BE2C (cell line): ENCODE data around the gene CPNE9.

- RRBS = no CpG with 5 or more reads among the region's 27 CpGs
Observed at GRCh38 chr3:8678706-8679260, 34.2 kb upstream of the SSUH2 start.

DNA sequence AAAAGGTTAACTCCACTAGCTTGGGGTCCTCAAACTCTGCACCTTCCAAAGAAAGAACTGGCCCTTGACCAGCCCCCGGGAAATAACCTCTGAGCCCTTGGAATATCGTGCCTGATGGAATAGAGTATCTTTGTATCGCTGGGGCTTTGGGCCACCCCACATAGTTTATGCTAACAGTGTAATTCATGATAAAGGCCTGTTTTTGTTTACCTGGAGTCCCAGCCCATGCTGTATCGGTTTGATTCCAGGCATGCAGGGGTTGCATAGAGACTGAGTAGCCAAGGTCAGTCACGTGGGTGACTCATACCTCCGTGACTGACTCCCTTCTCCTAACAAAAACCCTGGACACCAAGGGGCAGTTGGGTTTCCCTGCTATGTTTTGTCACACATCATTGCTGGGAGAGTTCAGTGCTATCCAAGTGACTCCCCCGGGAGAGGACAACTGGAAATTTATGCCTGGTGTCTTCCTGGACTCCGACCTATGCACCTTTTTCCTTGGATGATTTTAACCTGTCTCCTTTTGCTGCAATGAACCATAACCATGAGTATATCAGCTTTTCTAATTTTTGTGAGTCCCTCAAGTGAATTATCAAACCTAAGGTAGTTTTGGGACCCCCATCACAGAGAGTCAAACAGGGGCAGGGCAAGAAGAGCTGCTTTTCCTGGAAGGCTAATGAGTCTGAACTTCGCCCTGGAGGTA, 57.2 kb downstream of the SRGAP3 start:
- RRBS = no CpG with 5 or more reads among the region's 9 CpGs

DNA sequence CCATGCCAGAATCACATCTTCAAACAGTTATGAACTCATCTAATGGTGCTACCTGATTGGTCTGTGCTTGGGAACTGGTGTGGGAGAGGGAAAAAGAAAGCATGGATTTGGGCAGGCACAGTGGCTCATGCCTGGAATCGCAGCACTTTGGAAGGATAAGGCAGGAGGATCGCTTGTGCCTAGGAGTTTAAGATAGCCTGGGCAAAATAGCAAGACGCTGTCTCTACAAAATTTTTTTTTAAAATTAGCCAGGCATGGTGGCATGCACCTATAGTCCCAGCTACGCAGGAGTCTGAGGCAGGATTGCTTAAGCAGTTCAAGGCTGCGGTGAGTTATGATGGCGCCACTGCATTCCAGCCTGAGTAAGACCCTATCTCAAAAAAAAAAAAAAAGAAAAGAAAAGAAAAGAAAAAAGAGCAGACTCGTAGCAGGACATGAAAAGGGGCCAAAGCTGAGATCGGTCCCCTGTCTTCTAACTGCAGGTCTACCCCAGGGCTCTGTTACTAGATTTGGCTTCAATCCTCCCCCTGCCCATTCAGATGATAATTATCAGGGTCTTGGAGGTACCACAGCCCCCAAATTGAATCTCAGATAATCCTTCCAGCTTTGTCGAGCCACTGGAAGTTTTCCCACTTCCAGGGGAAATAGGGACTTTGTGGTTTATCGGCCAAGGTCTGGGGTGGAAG, 18.8 kb downstream of the SRGAP3 start:
- RRBS = no CpG with 5 or more reads among the region's 10 CpGs

- RRBS = no CpG with 5 or more reads among the region's 10 CpGs
Observed at GRCh38 chr3:9250961-9251839, 1.8 kb upstream of the SRGAP3 start.

DNA sequence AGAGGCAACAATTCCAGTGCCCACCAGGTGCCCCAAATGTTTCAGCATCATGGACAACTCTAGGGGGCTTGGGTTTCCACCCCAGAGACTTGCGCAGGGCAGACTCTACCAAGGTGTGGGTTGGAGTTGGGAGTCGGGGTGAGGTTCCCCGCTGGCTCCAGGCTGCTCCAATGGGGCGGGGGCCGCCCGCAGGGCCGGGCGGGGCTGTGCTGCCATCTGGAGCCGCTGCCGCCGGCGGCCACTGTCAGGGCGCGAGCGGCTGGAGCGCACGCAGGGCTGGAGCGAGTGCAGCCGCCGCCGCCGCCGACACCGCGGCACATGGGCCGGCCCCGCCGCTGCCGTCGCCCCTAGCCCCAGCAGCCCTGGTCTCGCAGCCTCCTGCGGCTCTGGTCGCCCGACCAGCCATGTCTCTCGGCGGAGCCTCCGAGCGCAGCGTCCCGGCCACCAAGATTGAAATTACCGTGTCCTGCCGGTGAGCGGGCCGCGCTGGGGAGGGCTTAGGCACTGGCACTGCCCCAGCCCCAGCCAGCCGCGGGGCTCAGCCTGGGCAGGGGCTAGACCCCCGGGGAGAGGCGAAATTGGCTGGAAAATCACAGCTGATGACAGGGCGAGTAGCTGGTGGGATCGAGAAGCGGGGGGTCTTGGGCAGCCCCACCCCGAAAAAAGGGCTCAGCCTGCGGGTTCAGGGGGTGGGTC, at the start of gene CPNE9:
TSS of gene CPNE9 (plus strand) at position 241 of the 696 bp plus-strand sequence.
- RRBS = 1% methylated on average over 31 of the region's 54 CpGs

GRCh38 chr3:9715693-9716142, 12.1 kb downstream of the CPNE9 start:
- RRBS = no CpG with 5 or more reads among the region's 5 CpGs

- RRBS = 1% methylated on average over 26 of the region's 60 CpGs
Observed at GRCh38 chr3:9731952-9733197, 840 bp downstream of the BRPF1 start.

GRCh38 chr3:9770274-9771224, 802 bp upstream of the CAMK1 start:
- RRBS = 4% methylated on average over 2 of the region's 20 CpGs

- RRBS = no CpG with 5 or more reads among the region's 5 CpGs
Observed at GRCh38 chr3:9782084-9782780, 10.0 kb downstream of the TADA3 start.

DNA sequence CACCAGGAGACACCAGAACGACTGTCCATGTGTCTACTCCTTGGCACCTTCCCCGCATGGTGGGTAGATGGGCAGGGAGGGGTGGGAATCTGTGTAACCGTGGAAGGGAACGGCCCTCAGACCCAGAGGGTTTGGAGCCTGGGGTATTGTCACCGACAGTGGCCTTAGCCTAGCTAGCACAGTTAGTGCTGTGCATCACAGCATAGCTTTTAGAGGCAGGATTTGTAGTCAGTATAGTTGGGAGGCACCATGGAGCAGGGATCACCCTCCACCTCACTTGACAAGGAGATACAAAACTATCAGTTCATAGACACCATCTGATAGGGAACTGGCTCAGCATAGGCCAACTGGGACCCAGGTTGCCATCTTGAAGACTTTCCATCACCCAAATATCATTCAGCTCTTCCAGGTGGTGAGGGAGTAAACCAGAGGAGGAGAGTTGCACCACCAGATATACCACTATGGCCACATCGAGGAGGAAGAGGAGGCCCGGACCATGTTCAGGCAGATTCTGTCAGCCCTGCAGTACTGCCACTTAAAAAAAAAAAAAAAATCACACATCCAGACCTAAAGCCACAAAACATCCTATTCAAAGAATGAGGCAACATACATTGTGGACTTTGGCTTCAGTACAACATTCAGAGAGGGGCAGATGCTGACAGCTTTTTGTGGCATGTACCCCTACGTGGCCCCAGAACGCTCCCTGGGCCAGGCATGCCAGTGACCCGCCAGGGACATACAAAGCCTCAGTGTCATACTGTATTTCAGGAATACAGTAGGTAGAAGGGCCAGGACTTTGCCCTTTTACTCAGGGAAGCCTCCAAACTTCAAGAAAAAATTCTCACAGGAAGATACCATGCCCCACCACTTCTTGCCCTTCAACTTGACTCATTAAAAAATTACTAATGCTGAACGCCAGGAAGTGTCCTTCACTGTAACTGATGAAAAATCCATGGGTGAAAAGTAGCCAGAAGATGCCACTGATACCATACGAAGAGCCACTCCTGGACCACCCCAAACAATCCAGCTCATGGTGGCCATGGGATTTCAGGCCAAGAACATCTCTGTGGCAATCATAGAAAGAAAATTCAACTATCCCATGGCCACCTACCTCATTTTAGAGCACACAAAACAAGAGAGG, 18.4 kb upstream of the EMC3 start:
- RRBS = no CpG with 5 or more reads among the region's 12 CpGs

- RRBS = no CpG with 5 or more reads among the region's 3 CpGs
Observed at GRCh38 chr3:10093766-10094229, 14.3 kb downstream of the FANCD2OS start.

DNA sequence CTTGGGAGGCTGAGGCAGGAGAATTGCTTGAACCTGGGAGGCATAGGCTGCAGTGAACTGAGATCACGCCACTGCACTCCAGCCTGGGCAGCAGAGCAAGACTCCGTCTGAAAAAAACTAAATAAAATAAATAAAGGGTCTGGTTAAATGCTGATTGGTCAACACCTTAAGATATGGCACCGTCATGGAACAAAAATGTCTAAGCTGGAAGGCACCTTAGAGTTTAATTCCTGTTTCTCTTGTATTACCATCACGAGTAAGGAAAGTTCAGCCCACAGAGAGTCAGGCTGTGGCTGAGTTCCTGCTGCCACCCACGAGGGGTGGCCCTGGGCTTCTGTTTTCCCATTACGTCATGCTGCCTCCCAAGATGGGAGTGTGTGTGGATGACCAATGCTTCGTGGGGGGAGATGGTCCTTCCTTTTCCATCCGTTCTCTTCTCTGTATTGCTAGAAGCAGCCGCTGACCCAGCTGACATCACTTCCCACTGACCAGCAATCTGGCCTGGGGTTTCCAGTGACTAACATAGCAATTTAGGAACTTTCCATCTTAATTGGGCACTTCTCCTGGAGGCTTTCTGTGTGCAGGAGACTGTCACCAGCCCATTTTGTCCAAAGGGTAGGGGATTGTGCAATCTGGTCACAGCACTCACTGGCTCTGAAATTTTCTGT, 9.1 kb downstream of the IRAK2 start:
- RRBS = no CpG with 5 or more reads among the region's 9 CpGs

GRCh38 chr3:10463965-10464489, 41.4 kb downstream of the ATP2B2 start:
- RRBS = no CpG with 5 or more reads among the region's 15 CpGs

- RRBS = no CpG with 5 or more reads among the region's 15 CpGs
Observed at GRCh38 chr3:10506624-10507110, 1.3 kb upstream of the ATP2B2 start.

DNA sequence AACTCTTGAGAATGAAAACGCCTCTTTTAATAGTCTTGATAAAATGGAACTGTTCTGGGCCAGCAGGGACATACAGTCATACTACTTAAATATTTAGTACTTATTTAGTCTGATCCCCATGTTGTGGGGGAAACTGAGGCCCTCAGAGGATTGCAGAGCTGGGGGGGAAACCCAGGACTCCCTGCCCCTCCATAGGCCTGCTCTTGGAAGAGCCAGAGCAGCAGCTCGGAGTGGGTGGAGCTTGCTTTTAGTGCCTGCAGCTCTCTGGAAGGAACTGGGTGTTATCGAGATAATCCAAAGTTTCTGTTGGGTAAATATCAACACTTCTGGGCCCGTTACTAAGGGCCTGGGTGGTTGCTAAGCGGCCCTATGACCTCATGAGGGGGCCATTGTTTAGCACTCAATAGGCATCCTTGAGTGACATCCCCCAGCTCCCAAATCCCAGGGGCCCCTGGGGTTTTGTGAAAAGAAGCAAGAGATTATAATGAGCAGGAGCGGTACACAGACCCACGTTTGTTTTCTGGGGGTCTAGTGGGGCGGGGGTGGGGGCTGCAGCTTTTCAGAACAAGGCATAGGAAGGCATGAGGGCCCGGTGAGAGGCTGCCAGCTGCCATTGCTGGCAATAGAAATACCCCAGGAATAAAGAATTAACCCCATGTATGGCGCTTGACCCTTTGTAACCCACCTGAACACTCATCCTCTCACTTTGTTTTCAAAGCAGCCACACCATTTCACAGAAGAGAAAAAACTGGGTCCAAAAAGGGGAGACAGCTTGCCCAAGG, 48.3 kb upstream of the ATP2B2 start:
- RRBS = no CpG with 5 or more reads among the region's 10 CpGs

GRCh38 chr3:11010726-11011314, 18.3 kb downstream of the SLC6A1 start:
- RRBS = no CpG with 5 or more reads among the region's 11 CpGs

GRCh38 chr3:11272919-11273196, 661 bp downstream of the ATG7 start:
- RRBS = no CpG with 5 or more reads among the region's 7 CpGs

DNA sequence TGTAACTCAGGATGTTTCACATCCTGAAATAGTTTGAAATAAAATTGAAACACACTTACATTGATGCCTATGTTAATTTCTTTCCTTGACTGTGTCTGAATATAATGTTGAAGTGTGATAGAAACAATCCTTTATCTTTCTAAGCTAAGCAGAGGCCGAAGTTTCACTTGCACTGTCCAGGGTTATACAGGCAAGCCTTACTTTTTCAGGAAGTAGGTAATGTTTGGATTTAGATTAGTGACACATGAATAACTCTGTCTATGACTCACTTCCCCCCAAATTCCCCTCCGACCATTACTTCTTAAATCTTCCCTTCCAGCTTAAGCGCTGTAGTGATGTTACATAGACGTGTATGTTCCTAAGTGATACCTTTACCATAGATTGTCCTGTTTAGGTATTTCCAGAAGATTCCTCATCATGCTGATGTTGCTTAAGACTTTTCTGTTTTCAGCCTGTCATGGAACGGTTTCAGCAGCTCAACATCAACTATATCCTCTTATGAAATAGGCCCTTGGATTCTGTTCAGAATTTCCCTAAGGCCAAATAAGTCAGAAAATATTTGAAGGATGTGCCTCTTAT, 16.9 kb downstream of the ATG7 start:
- RRBS = no CpG with 5 or more reads among the region's 5 CpGs

DNA sequence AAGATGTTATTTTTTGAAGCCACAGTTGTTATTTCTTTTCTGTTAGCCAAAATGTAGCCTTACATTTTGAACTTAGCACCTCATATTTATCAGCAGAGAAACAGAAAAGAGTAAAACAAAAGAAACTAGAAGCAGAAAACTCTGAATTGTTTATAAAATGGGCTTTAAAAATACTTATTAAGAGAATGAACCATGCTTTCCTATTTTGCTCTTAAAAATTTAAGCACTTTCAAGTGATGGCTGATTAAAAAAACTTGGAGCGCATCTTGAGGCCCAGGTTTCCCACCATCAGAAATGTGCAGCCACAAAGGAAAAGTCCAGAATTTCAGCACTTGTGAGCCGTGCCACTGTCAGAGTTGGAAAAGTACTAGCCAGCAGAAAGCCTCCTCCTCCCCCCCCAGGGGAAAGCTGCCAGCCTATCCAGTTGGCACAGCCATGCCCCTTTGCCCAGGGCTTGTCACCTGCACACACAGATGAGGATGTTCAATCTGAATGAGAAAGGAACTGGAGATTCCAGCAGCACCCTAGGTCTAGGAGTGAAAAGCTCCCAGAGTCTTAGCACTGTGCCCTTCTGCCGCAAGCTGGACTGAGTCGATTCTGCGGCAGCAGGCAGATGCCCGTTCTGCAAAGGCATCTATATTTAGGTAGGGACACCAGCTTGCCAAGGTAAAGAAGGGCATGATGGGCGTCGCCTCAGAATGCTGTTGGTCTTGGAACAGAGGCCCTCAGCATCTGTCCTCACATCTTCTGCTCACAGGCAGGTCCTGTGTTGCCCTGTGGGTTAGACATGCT, 109.8 kb downstream of the VGLL4 start:
- RRBS = no CpG with 5 or more reads among the region's 8 CpGs

DNA sequence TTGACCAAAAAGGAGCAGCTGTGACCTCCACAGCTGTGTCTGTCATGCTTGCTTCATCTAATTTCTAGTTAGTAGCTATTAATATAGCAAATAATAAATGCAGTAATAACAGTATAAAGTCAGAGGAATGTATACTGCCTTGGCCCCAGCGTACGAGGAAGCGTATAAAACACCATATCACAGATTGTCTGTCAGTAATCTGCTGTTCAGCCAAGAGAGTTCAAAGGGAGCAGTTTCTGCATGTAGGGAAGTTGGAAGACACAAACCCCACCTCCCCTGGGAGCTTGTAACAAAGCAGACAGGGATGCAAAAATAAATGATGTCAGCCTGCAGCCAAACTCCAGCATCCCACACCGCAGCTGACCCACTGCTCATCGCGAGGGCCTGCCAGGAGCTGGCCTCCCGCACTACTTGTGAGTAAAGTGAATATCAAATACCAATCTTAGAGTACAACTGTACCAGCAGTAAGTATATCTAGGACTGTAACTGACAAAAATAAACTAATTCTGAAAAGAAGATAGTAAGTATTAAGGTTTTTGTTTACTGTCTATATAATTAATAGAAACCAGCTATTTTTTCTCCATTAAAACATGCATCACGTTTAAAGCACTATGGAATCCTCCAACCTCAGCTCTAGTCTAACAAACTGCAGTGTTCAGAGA, 86.4 kb downstream of the VGLL4 start:
- RRBS = no CpG with 5 or more reads among the region's 8 CpGs